Subcutaneous adipose tissue (tissue), 3 donors: ENCODE measurements around a stretch of chr1.

DNA sequence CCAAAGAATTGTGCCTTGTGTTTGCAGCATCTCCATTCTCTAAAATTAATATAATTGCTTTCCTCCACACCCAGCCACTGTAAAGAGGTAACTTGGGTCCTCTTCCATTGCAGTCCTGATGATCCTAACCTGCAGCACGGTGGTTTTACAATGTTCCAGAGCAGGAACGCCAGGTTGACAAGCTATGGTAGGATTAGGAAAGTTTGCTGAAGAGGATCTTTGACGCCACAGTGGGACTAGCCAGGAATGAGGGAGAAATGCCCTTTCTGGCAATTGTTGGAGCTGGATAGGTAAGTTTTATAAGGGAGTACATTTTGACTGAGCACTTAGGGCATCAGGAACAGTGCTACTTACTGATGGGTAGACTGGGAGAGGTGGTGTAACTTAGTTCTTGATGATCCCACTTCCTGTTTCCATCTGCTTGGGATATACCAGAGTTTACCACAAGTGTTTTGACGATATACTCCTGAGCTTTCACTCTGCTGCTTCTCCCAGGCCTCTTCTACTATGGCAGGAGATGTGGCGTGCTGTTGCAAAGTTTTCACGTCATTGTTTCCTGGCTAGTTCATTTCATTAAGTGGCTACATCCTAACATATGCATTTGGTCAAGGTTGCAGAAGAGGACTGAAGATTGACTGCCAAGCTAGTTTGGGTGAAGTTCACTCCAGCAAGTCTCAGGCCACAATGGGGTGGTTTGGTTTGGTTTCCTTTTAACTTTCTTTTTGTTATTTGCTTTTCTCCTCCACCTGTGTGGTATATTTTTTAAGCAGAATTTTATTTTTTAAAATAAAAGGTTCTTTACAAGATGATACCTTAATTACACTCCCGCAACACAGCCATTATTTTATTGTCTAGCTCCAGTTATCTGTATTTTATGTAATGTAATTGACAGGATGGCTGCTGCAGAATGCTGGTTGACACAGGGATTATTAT is 41.3 kb upstream of the LAMC2 start:
- PRO-cap: no peak
- RAMPAGE, long total RNA, 3 experiments: no peak in any of the 3 experiments

- PRO-cap: bidirectional peak, plus-strand start at chr1:183272671, minus-strand start at chr1:183272377
- RAMPAGE, long total RNA, 3 experiments: no peak in any of the 3 experiments
These were observed 86.1 kb downstream of the LAMC2 start for GRCh38 chr1:183272219-183272561.

- PRO-cap: bidirectional peak, plus-strand start at chr1:183272671, minus-strand start at chr1:183272377
- RAMPAGE, long total RNA, 3 experiments: no peak in any of the 3 experiments
These were observed 86.5 kb downstream of the LAMC2 start for GRCh38 chr1:183272562-183272875.

- PRO-cap: no peak
- RAMPAGE, long total RNA, 3 experiments: no peak in any of the 3 experiments
These were observed 115.1 kb downstream of the LAMC2 start for GRCh38 chr1:183301195-183301627.

DNA sequence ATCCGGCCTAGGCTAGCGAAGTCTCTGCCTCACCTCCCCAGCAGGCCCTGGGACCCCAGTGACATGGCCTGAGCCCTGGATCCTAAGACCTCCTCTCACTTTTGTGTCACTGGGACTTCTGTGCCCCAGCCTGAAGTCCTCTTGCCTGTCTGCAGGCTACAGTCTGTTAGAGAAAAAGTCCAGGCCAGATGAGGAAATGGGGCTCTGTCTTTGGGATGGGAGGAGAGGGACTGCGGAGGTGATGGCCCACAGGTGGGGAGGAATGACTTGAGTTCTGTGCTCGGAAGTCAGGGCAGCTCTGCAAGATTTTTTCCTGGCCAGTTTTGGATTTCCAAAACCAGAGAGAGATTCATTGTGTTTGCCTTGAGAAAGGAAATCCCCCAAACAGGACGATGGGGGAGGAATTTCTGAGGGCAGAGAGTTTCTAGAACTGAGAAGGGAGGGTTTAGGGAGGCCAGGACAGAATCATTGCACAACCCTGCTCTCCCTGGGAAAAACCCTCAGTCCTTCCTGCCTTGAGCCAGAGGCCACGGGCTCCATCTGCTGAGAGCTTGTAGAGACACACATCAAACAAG is 99.9 kb downstream of the NMNAT2 start:
- PRO-cap: no peak
- RAMPAGE, long total RNA, 3 experiments: no peak in any of the 3 experiments

GRCh38 chr1:183327547-183328069 is 90.6 kb downstream of the NMNAT2 start:
- PRO-cap: no peak
- RAMPAGE, long total RNA, 3 experiments: no peak in any of the 3 experiments

- PRO-cap: no peak
- RAMPAGE, long total RNA, 3 experiments: no peak in any of the 3 experiments
These were observed 24.8 kb upstream of the NMNAT2 start for GRCh38 chr1:183442859-183443546.

DNA sequence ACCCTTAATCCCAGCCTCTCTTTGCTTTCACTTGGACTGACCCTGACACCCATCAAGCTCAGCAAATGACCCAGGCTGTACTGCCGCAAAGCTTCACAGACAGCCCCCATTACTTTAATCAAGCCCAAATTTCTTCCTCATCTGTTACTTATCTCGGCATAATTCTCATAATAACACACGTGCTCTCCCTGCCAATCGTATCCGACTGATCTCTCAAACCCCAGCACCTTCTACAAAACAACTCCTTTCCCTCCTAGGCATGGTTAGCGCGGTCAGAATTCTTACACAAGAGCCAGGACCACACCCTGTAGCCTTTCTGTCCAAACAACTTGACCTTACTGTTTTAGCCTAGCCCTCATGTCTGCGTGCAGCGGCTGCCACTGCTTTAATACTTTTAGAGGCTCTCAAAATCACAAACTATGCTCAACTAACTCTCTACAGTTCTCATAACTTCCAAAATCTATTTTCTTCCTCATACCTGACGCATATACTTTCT is 18.6 kb downstream of the ARPC5 start:
- PRO-cap: no peak
- RAMPAGE, long total RNA, 3 experiments: no peak in any of the 3 experiments

- PRO-cap: bidirectional peak, plus-strand start at chr1:183633996, minus-strand start at chr1:183633818
- RAMPAGE, long total RNA, 3 experiments: no peak in any of the 3 experiments
These were observed 1.9 kb downstream of the ARPC5 start for GRCh38 chr1:183633555-183634201.

GRCh38 chr1:183804163-183804877 is 600 bp upstream of the RGL1 start:
- PRO-cap: no peak
- RAMPAGE, long total RNA, 3 experiments: no peak in any of the 3 experiments

DNA sequence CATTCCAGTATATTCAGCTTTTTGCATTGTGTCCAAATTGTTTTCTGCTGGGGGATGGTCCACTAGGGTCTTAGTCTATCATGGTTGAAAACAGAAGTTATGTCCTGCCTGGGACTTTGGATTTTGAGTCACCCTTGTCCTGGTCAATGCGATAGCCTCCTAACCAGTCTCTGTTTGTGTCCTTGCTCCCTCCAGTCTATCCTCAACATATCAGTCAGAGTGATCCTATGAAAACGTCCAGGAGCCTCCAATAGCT is 707 bp upstream of the TSEN15 start:
- PRO-cap: no peak
- RAMPAGE, long total RNA, 3 experiments: no peak in any of the 3 experiments

GRCh38 chr1:184052342-184052599 is 741 bp downstream of the TSEN15 start:
- PRO-cap: no peak
- RAMPAGE, long total RNA, 3 experiments: no peak in any of the 3 experiments

DNA sequence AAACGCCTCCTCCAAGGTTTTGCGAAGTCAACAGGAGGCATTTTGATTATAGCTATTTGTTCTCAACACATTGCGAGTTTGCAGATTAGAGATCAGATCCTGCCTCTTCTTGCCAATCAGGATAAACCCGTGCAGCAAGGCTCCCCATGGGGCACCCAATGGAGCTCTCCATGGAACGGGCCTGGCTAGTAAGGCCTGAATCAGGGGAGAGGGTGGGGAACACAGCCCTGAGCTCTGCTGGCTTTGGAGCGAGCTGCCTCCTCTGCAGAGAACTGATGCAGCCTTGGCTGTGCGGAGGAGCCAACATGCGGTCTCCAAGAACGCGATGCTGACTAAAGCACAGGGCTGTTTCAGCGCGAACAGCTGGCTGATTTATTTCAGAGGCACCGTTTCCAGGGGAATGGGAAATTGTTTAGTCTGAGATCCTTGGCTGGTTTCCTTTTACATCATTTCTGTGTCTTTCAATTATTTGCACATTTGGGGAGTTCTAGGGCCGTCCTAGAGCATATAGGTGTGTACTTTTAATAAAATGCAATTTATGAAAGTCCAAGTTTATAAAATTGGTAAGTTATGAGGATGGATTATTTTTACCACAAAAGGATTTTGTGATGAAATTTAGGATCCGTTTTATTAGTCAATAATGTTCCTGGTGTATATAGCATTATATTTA is 139.7 kb downstream of the TSEN15 start:
- PRO-cap: no peak
- RAMPAGE, long total RNA, 3 experiments: no peak in any of the 3 experiments

- PRO-cap: no peak
- RAMPAGE, long total RNA, 3 experiments: start-site peak on the plus strand in 1 of 3 experiments, at chr1:184395941-184396294 at its widest, 11 reads per replicate
These were observed 9.1 kb downstream of the C1orf21 start for GRCh38 chr1:184395860-184396338.

GRCh38 chr1:184477338-184477761 is 90.5 kb downstream of the C1orf21 start:
- PRO-cap: no peak
- RAMPAGE, long total RNA, 3 experiments: no peak in any of the 3 experiments

DNA sequence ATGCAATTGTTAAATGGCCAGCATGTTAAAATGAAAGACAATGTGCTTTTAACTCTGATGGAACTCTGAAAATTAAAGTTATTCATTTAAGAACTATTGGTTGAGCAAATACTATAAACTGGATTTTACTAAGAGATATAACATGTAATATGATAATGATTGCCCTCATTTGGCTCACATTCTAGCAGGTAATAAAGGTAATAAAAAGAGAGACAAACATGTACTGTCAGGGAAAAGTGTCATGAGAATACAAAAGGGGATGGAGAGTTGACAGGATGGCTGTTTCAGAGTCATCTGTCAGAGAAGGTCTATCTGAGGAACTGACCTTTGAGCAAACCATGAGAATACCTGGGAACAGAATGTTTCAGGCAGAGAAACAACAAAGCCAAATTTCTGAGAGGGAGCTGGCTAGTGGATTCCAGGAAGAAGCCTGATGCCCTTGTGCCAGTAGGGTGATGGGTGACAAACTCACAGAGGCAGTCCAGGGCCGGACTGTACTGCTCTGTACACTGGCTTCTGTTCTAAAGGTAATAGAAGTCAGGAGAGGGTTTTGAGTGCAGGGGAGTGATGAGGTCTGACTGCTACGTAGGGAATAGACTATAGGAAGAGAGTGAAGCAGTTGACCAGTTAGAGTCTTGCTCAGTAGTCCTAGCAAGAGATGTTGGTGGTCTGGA is 107.1 kb downstream of the C1orf21 start:
- PRO-cap: no peak
- RAMPAGE, long total RNA, 3 experiments: no peak in any of the 3 experiments

DNA sequence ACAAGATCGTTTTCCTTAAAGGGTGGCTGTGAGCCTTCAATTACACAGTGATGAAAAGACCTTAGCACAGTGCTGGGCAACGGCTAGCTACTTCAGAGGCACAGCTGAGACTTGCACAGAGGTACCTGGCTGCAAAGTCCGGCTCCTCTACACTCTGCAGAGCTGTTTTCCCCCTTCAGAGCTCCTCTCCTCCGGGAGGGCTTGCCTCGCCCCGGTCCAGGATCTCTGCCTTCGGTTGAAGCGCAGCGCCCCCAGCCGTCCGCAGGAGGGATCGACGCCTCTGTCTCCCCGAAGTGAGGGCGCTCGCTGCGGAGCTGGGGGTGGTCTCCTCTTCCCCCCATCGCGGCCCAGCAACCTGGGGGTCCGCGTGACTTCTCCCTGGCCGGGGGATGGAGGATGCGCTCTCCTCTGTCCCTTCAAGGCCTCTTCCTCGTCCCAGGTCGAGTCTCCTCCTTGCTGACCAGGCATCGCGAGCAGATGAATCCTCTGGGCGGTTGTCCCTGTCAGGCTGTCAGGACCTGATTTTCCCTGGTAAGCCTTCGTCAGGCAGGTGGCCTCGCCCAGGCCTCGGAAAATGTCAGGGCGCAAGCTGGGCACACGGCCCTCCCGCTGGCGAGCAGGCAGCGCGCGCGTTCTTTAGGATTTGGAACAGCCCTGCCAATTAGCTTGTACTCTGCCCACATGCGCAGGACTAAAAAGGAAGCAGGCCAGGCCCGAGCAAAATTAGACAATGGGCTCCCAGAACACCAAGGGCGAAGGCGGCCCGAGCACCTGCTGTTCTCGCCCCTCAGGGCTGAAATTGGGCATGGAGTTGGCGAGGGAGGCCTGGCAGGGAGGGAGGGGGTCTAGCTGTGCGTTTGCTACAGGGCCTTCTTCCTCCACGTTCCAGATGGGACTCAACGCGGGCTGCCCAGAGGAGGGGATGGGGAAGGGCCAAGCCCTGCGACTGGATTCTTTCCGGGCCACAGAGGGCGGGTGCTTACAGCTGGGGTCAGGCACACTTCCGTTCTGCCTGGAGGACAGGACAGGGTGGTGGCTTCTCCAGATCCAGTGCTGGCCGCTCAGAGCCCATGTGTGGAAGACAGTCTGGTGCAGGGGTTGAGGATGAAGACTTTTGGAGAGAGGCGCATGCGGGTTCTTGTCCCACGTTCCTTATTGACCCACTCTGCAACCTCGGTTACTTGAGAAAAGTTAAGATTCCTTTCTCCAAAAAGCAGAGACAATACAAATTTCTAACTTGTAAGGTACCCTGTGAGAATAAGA is 90.3 kb downstream of the EDEM3 start:
- PRO-cap: no peak
- RAMPAGE, long total RNA, 3 experiments: no peak in any of the 3 experiments

DNA sequence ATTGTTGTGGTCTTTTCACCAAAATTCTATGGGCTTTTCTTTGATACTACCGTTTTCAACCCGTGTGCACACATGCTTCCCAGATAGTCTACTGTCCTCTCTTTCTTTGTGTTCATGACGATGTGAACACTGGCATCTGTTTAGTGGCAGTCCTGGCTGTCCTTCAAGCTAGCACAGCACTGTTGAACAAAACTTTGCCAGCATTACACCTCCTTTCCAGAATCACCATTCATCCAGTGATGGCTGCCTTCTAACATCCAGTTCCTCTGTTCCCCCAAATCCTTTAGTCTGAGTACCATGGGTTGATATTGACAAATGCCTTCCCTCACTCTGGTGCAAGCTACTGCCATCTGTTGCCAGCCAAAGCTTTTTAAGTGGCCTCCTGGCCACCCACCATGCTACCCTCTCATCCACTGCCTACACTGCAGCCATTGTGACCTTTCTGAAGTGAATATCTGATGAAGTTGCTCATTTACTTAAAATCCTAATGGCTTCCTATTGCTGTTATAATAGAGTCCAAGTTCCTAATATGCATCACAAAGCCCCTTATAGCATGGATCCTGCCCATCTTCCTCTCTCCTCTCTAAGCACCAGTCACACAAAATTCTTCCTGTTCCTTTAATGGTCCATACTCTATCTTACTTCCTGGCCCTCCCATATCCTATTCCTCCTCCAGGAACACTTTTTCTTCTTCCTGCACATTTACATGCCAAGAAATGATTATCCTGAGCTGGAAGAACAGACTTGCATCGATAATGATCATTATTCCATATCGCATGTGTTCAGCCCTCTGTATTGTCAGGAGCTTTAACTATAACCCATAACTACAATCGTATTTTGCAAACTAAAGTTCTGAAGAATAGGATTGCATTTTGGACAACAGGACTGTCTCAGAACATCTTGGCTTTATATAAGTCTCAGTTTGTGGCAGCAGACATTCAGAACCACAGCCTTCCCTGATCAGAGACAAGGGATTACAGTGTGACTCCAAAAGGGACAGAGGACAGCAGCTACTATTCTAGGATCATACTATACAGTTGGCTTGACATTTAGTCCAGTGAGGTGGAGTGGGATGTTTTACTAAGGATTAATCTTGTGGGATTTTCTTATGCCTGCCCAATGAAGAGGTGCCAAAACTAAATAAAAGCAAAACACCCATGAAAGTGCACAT is 94.0 kb downstream of the NIBAN1 start:
- PRO-cap: no peak
- RAMPAGE, long total RNA, 3 experiments: start-site peak on the minus strand in 1 of 3 experiments, centred at position 344 of the sequence, 7 reads per replicate

- PRO-cap: no peak
- RAMPAGE, long total RNA, 3 experiments: no peak in any of the 3 experiments
These were observed 20.2 kb downstream of the IVNS1ABP start for GRCh38 chr1:185296592-185297480.

- PRO-cap: no peak
- RAMPAGE, long total RNA, 3 experiments: no peak in any of the 3 experiments
These were observed 17.3 kb downstream of the IVNS1ABP start for GRCh38 chr1:185299437-185300517.